Paraaortic lymph node (tissue), 1 donor: ENCODE measurements around the genes XCL2 and METTL18.

DNA sequence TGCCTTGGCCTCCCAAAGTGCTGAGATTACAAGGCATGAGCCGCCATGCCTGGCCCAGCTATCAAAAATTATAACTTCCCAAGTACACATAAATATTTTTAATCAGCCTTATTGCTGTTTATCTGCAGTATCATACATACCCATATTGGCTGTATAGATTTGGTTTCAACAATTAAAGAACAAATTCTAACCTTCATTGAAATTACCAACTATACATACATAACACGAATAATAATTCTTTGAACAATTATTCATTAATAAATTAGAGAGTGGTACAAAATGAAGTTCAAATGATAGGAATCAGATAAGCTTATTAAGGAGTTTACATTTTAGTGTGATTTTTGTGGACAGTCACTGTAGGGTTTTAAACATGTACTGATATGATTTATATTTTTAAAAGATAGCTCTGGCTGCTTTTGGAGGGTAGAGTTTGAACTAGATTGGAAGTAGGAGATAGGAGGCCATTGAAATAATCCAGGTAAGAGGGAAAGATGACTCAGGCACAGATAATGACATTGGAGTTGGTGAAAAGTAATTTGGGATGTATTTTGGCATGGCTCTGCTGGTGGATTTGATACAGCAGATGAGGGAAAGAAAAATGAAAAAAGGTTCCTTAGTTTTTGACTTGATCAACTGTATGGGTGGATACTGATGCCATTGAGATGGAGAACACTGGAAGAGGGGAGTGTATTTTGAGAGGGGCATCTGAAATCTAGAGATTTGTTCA lies 35.4 kb upstream of the MPC2 start:
- PRO-cap = no peak

- PRO-cap = no peak
These were observed 55.5 kb downstream of the GPR161 start for GRCh38 chr1:168081135-168081641.

DNA sequence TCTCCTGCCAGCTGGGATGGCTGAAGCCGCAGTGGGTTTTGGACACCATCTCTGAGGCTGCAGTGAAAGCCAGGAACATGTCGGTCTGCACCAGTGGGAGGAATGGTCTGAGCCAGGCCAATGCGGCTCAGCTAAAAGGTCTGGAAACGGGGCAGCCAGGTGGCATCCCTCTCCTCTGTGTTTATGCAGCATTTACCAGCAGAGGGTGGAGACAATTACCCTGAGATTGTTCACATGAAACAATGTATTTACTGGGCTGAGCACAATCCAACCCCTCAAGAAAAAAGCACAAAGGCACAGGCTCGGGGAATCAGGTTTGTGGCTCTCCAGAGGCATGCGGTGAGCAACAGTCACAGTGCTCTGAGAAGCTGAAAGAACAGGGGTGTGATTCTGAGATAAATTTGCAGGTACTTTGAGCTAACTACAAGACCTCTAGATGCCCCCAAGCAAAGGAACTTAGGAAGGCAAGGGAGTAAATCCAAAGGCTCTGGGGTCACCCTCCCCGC lies 44.4 kb downstream of the GPR161 start:
- PRO-cap = no peak

DNA sequence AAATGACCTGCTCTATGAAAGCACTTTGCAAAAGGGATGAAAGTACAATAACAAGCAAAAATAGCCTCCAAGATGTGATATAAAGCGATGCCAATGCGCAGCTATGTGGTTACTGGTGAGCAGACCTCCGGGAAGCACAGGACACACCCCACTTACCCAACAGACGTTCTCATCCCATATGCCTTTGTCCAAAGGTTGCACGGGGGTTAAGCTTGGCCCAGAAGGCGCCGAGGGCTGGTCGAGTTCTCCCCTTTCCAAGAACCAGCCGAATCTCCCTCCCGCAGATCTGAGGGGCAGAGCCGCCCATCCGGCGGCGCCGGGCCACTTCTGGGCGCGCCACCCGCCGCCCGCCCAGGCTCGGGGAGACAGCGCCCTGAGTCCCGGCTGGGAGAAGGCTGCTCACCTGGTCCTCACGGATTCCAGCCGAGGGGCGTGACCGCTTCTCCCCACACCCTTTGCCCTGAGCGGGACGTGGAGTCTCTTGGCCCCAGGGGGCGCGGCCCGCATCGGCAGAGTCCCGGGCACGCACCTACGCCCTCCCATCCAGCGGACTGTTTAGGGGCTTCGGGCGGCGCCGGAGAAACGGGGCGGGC lies 780 bp downstream of the GPR161 start:
- PRO-cap = no peak

GRCh38 chr1:168362801-168363187 lies 82.1 kb downstream of the TBX19 start:
- PRO-cap = unidirectional peak, minus-strand start at chr1:168363020; unidirectional peak, minus-strand start at chr1:168363056

DNA sequence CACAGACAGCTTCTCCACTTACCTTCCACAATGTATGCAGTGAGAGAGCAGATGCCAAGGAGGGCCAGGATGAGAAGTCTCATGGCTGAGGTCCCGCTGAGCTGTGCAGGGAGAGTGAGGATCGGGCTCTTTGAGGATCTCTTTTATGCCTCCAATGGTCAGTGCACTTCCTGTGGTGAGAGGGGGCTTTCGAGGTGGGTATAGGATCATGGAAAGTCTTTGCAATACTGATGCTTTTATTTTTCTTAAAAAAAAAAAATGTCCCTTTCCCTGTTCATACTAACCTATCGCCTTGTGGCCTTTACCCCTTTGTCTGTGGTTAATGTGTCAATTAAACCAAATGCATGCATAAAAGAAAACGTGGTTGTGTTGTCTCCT lies at the start of gene XCL2:
Gene XCL2, minus strand, starts transcription at position 116 of the 378 bp plus-strand sequence.
- PRO-cap = no peak

DNA sequence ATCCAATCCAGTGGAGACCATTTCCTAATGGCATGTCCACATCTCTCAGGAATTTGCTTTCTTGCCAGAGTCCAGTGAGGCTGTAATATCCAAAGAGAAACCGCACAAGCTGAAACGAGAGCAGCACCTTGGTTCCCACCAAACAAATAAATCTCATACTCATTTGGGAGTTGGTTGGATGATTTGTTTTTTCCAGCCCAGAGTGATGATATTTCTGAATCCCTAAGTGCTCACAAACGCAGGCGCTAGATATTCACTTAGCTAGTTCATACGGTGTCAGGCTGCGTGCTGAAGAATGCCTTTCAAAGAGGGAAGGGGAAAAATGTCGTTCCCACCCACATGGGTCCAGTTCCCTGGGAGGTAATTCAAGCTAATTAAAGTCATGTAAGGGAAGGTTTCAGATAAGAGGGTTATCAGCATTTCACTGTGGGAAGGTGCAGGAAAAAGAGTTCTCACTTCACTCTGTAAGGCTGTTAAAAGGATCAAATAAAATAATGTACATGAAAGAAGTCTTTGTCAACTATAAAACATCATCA lies 19.5 kb downstream of the DPT start:
- PRO-cap = no peak

DNA sequence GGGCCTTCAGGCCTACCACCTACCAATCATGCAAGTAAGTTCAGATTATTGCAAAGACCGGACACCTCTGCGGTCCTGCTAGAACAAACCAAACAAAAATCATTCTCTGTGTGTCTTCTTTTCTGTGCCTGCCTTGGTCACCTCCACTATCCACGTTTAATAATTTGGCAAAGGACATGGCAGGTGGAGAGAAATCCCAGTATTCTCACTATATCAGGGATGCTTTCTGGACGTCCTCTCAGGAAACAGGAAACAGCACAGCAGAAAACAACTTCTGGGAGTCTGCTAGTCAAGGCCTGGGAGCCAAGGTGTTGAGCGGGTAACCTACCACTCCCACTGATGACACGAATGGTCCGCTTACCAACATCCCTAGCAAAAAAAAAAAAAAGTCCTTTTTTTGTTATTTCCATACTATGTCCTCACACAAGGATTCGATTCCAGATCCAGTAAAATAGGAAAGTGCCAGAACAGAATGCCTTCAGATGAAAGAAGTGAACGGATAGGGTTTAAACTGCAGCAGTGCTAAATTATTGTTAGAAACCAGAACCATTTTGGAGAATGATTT lies 4.5 kb upstream of the ATP1B1 start:
- PRO-cap = no peak

DNA sequence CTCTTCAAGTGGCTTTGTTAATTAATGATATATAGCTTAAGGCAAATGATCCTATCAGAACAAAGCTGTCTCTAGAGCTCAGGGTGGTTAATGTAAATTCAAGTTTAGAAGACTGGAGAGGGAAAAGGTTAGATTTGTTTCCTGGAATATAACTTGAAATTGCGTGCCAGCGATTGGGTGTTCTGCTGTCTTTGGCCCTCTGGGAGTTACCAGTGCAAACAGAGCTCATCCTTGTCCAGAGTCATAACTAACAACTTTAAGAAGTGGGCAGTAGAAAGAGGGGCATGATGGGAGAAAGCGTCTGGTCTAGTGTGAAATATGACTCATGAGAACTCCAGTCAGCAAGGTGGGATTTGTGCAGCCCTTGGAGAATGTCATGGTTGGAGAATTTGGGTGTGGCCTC lies 12.8 kb downstream of the ATP1B1 start:
- PRO-cap = no peak

DNA sequence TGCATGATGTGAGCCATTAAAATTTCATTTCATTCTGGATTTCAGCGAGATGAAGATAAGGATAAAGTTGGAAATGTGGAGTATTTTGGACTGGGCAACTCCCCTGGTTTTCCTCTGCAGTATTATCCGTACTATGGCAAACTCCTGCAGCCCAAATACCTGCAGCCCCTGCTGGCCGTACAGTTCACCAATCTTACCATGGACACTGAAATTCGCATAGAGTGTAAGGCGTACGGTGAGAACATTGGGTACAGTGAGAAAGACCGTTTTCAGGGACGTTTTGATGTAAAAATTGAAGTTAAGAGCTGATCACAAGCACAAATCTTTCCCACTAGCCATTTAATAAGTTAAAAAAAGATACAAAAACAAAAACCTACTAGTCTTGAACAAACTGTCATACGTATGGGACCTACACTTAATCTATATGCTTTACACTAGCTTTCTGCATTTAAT lies 24.8 kb downstream of the ATP1B1 start:
- PRO-cap = no peak

GRCh38 chr1:169144446-169144872 lies 38.0 kb downstream of the ATP1B1 start:
- PRO-cap = no peak

DNA sequence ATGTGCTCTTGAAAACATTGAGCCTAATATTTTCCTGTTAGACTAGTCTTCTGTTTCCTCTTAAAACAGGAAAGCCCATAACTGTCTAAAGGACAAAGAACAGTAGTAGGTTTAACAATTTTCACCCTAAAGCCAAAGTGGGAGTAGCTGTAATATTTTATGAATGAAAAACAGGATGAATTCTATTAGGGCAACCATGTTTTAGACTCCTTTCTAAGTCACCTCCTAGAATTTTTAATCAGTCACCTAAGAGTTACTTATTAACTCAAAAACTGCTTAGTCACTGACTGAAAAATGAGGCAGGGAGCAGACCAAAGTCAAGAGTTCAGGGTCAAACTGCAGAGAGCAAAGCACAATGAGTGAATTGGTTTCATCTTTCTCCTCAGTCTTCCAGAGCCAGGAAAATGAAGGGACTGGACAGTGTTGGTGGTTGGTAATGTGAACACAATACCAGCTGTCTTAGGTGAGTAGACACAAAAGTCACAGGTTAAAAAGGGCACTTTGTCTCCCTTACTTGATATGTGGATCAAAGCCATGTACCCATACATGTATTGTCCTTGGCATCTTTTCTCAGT lies 41.9 kb downstream of the ATP1B1 start:
- PRO-cap = no peak

GRCh38 chr1:169486047-169486557 lies 358 bp upstream of the SLC19A2 start:
- PRO-cap = bidirectional peak, plus-strand start at chr1:169486163, minus-strand start at chr1:169485944

- PRO-cap = no peak
These were observed 31.8 kb upstream of the SELP start for GRCh38 chr1:169661762-169662166.

DNA sequence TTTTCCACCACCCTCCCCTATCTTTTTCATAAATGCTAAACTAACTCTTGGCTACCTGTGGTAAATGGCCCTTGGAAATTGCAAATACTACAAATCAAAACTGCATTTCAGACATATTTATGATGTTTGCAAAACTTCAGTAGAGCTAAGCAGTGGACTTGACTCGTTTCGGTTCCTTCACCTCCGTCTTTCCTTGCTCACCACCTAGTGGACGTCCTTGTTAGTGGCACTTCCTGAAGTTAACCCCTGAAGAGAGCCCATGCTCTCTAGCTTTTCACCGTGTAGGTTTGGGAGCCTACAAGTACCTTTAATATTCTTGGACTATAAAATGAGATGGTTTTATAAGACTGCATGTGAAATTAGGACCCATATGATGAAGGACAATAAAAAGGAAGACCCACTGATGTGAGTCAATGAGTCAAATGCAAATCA lies 604 bp upstream of the SELL start:
- PRO-cap = unidirectional peak, minus-strand start at position 191 of the sequence

DNA sequence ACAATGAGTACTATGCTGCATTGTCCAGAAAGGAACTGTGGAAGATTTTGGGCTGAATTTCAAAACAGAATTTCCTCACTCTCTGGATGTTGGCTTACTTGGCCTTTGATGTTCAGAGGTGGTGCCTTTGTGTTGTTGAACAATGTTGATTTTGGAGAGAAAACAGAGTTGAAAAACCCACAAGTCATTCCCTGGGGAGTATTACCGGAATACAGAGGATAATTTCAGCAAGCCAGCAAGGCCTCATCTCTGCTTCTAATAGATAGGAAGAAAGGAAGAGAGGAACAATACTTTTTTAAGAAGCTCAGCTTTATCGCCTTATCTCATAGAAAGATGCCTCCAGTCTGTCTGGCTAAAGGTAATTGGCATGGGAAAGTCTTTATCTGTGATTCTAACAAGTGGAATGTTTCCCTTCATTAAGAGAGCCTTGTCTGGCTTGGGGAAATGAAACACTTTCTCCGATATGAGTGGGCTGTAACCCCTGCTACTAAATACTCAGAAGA lies 11.5 kb upstream of the SELE start:
- PRO-cap = no peak

- PRO-cap = bidirectional peak, plus-strand start at chr1:169795045, minus-strand start at chr1:169794892
These were observed at the start of gene METTL18 for GRCh38 chr1:169794396-169795533. Gene METTL18 (minus strand): TSS chr1:169794907.

DNA sequence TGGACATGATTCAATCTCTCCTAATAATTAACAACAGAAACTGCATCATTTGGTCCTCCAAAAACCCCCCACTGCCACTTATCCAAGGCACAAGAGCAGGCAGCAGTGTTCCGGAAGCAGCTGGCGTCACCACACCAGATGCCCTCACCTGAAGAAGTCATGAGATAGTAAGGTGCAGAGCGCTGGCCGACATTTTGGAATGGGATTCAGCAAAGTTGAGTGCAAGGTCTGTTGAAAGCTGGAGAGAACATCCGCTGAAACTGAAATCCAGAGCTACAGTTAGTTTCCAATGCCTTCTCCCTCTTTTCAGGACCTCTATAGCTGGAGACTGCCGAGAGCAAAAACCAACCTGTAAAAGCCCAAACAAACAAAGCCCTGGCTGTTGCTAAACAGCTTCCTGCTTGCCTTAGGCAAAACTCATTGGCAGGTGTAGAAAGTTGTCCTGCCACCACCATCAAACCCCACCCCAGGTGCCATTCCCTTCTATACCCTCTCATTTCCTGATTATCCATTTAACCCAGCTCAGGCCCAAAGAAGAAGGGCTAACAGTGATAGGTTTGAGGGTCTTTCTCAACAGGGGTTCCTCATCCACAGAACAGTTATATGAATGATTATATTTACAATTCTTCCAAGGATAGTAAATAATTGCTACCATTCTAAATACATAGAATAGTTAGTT lies 24.8 kb downstream of the SCYL3 start:
- PRO-cap = no peak

DNA sequence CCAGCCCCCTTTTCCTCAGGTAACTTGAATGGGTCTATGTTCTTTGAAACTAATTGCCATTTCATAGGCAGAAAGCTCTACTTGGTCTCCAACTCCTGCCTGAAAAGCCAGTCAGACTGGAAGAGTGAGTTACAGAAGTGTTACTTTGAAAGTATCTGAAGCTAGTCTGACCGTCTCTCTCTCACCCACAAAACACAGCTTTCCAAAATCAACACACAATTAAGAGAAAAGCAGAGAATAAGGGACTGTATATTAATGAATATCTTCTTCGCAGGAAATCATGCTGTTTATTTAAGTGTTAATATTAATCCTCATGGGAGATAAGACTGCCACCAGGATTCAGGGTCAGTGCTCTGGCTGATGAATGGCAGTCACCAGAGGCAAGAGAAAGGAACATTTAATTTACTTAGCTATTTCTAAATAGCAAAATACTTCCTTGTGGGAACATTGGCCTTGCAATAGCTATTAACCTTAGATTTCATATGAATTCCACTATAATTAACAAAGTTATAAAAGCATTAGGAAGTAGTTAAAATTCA lies 2.2 kb downstream of the SCYL3 start:
- PRO-cap = no peak

- PRO-cap = no peak
These were observed 7.1 kb downstream of the KIFAP3 start for GRCh38 chr1:170067316-170067940.